Upper lobe of left lung (tissue), 5 donors: ENCODE measurements around a stretch of chr15.

DNA sequence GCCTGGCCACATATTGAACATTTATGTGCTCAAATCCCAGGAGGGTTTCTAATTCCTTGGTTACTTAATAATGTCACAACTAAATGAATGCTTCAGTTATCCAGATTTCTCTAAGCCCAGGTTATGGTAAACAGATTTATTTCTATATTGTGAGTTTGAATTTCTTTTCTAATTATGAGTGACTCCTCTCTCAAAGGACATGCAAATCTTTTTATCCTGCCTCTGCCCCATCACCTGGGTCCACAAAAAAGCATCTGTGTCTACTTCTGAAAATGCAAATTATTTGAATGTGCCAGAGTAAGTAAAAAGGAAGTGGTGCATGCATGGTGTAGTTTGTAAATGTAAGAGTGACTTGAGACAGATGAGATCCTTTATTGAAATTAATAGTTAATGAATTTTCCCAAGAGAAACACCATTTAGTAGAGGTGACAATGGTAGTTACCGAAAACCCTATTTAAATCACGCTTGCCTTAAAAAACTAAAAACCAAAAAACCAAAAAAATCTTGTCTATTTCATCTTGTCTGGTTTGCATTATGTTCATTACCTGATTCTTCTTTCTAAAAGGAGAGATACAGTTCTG, 26.9 kb downstream of the MCTP2 start:
- PRO-cap, 2 experiments = no peak in any of the 2 experiments
- RAMPAGE, long total RNA, 4 experiments = no peak in any of the 4 experiments

GRCh38 chr15:94459675-94460495, 228.5 kb downstream of the MCTP2 start:
- PRO-cap, 2 experiments = no peak in any of the 2 experiments
- RAMPAGE, long total RNA, 4 experiments = start-site peak on the plus strand in 2 of 4 experiments, at chr15:94460061-94460461 at its widest, 6 to 15 reads per replicate

- PRO-cap, 2 experiments = no peak in any of the 2 experiments
- RAMPAGE, long total RNA, 4 experiments = no peak in any of the 4 experiments
These were observed 559.6 kb downstream of the MCTP2 start for GRCh38 chr15:94790948-94791388.

GRCh38 chr15:95262902-95263360, 1031.6 kb downstream of the MCTP2 start:
- PRO-cap, 2 experiments = no peak in any of the 2 experiments
- RAMPAGE, long total RNA, 4 experiments = no peak in any of the 4 experiments

DNA sequence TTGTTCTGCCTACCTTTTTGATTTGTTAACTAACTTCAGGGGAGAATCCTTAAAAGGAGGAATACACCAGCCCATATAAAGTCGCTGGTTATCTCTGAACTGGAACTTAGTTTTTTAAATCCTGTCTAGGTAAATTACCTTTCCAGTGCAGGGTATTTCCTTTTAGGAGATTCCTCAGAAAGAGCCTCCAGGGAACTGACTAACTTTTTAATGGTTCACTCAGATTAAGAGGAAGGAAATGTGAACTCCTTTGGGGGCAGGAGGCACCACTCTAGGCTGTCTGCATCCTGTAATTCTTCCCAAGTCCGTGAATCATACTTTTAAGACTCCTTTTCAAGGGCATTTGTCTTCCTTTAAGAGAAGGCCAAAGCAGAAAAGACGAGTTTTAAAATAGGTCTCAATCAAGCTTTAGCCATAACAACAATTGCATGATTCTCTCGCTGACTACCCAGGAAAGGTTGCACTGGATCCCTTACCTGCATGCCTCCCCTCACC, 871.2 kb upstream of the NR2F2 start:
- PRO-cap, 2 experiments = no peak in any of the 2 experiments
- RAMPAGE, long total RNA, 4 experiments = no peak in any of the 4 experiments

- PRO-cap, 2 experiments = no peak in any of the 2 experiments
- RAMPAGE, long total RNA, 4 experiments = no peak in any of the 4 experiments
These were observed 868.2 kb upstream of the NR2F2 start for GRCh38 chr15:95462352-95462661.

DNA sequence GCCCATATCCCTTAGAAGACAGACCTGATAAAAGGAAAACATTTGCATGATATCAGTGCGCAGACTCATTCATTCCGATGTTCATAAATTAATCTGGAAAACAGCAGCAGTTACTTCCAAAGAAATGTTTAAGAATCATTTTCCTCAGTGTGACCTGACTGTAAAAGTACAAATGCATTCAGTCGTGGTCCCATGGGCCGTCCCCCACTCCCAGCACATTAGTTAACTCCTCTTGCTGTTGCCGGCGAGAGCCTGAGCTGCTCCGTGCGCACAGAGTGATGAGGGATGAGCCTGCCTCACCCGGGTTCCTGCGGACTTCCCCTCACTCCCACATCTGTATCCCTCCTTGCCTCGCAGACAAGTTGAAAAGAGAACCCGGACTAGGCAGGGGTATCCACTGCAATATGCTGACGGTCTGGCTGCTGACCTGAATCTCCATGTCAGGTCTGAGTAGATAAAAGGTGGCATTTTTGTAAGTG, 861.7 kb upstream of the NR2F2 start:
- PRO-cap, 2 experiments = no peak in any of the 2 experiments
- RAMPAGE, long total RNA, 4 experiments = no peak in any of the 4 experiments

DNA sequence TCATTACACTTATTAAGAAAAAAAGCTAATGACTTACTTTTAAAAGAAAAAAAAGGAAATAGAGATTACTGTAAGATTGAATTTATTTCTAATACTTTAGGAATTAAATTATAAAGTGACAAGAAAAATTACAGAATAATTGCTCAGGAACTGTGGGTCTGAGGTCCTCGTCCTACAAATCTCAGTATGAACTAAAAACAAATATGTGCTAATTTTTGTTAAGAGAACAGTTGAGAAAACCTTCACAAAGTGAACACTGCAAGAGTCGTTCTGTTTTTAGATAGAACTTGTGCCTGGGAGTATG, 860.1 kb upstream of the NR2F2 start:
- PRO-cap, 2 experiments = no peak in any of the 2 experiments
- RAMPAGE, long total RNA, 4 experiments = no peak in any of the 4 experiments

DNA sequence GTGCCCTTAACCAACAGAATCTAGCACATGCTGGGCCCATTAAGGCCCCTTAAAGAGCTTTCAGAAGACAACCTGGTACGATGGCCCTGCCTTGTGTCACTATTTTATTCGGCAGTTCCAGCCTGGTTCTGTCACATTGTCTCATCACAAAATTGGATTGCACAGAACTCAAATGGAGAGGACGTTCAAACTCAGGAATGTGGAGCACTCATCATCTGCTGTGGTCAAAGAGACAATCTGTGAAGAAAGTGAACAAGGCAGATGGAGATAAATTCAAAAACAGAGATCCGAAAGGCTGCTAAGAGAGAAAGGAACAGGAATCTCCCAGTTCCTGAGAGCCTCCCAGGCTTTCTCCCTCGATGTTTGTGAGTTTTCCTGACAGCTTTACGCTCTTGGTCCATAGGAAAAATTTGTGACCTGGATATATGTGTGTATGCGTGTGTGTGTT, 852.9 kb upstream of the NR2F2 start:
- PRO-cap, 2 experiments = no peak in any of the 2 experiments
- RAMPAGE, long total RNA, 4 experiments = no peak in any of the 4 experiments

DNA sequence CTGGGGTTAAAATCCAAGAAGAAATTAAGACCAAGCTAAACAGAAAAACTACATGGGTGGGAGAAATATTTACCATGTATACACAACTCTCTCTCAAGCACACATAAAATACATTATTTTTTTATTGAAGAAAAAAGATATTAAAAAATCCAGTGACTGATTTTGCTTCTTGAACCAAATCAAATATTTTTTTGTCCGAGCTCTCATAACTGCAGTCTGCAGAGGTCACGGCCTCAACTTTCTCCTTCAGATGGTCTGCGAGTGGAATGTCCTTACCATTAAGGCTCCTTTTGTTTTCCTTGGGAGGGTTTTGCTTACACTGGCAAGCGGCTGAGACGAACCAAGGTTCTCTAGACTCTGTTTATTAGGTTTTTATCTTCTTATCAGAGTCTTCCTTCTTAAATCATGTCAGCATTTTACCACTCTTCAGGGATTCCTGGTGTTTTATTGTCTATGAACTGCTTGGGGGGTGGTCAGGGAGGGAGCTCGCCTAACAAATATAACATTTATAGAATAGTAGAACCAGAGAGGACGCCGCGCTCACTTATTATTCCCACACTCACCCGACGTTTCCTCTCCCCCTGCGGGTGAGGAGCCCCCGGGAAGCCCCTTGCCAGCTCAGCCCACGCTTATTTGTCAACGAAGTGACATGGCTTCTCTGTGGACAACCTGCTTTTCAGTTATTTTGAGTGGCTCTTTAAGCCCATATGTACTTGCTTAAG, 773.6 kb upstream of the NR2F2 start:
- PRO-cap, 2 experiments = no peak in any of the 2 experiments
- RAMPAGE, long total RNA, 4 experiments = no peak in any of the 4 experiments

- PRO-cap, 2 experiments = no peak in any of the 2 experiments
- RAMPAGE, long total RNA, 4 experiments = no peak in any of the 4 experiments
These were observed 662.2 kb upstream of the NR2F2 start for GRCh38 chr15:95668241-95668790.

GRCh38 chr15:95875013-95875542, 455.4 kb upstream of the NR2F2 start:
- PRO-cap, 2 experiments = no peak in any of the 2 experiments
- RAMPAGE, long total RNA, 4 experiments = no peak in any of the 4 experiments

- PRO-cap, 2 experiments = no peak in any of the 2 experiments
- RAMPAGE, long total RNA, 4 experiments = no peak in any of the 4 experiments
These were observed 340.1 kb upstream of the NR2F2 start for GRCh38 chr15:95990290-95990936.

DNA sequence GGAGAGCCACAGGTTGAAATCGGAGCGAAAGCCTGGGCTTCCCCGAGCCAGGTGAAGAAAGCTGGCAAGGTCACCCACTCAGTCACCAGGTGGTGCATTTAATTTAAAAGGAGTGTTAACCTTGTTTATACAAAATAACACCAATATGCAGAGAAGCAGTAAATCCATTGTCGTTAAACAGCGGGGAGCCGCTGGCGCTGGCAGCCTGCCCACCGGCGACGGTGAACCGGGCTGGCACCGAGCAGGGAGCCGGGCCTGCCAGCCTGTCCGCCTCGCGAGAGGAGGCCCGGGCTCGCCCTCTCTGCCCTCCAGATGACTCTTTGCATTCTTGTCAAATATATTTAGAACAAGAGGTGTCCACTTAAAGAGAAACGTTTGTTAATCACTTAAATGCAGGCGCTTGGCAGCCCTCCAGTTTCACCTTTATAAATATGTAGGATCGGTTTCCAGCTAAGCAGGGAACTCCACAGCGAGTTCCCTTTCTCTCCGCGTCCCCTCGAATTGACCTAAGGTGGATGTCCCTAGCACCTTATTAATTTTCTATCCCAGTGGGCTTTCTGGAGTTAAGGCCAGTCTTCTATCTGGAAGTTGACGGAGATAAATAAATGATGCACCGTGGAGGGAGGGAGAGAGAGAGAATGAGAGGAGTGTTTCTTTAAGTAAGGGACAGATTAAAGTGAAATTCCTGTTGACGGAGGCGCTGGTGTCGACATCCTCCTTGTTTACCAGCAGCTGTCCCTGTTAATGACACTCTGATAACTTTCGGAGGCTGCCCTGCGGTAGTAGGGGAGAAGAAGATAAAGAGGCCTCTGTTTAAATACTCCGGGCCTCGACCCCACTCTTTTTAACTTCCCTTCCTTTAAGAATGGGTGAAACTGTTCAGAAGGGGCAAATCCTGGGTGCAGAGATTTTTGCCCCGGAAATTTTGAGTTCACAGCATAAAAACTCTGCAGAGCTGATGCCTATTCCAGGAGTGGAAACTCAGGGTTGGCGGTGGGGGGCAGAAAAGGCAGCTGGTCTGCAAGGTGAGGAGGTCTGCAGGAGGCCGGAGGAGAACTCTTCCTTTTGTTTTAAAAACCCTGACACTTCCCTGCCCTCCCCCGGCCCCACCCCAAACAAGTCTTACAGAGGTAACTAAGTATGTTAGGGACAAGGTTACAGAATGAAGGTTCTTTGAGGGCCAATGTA, 276.9 kb upstream of the NR2F2 start:
- PRO-cap, 2 experiments = no peak in any of the 2 experiments
- RAMPAGE, long total RNA, 4 experiments = no peak in any of the 4 experiments

- PRO-cap, 2 experiments = no peak in any of the 2 experiments
- RAMPAGE, long total RNA, 4 experiments = no peak in any of the 4 experiments
These were observed 13.3 kb upstream of the NR2F2 start for GRCh38 chr15:96317111-96317598.

DNA sequence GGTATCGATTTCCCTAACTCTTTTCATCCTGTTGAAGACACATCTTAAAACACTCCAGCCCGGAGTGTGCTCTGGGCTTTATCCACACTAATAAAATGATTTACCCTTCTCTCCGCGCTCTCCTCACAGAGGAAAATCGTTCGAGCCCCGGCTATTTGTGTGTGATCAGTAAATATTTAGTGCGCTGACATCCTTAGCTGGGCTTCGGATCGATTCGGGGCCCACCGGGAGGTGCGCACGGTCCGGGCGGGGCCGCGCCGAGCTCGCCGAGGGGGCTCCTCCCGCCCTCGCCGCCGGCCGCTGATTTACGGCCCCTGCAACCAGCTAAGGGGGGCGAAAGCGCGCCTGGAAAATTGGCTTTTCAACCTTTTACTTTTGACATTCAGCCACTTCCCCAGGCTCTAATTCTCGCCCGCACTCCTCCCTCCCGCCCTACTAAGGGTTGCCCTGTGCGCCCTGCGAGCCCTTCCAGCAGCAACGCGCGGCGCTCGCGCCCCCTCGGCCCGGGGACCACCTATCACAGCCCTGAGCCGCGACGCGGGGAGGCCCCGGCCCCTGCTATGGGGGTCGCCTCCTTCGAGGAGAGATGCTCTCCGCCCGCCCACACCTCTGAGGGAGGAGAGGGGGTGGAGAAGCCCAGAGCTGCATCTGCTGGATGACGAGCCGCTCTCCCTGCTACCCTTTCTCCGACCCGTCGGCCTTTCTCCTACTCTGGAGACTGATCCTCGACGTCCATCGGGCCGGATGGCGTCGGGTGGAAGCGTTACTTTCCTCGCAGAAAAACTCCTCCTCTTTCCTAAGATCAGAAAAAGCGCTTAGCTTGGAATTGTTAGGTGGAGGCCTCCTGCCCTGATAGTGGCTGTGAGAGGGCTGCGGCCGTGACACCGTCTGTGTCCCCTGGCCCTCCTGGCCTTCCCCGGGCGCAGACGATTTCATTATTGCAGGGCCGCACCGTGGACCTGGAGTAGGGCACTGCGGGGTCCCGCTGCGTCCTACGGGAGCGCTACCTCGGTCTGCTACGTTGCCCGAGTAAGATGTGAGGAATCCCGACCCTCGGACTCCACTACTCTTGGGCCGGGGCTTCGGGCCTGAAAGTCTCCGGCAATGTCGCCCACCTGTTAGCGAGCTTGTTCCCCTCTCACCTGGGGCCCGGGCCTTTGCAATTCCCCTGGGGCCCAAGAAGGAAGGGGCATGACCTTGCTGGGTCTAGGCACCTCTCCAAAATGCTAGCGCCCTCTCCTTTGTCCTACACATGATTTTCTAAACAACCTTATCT, 7.6 kb upstream of the NR2F2 start:
- PRO-cap, 2 experiments = peak in 1 of 2 experiments; most common minus-strand start position 302 of the sequence (in 1)
- RAMPAGE, long total RNA, 4 experiments = no peak in any of the 4 experiments

- PRO-cap, 2 experiments = no peak in any of the 2 experiments
- RAMPAGE, long total RNA, 4 experiments = no peak in any of the 4 experiments
These were observed 5.5 kb downstream of the NR2F2 start for GRCh38 chr15:96335847-96336630.

GRCh38 chr15:96338235-96338723, 7.8 kb downstream of the NR2F2 start:
- PRO-cap, 2 experiments = no peak in any of the 2 experiments
- RAMPAGE, long total RNA, 4 experiments = no peak in any of the 4 experiments

DNA sequence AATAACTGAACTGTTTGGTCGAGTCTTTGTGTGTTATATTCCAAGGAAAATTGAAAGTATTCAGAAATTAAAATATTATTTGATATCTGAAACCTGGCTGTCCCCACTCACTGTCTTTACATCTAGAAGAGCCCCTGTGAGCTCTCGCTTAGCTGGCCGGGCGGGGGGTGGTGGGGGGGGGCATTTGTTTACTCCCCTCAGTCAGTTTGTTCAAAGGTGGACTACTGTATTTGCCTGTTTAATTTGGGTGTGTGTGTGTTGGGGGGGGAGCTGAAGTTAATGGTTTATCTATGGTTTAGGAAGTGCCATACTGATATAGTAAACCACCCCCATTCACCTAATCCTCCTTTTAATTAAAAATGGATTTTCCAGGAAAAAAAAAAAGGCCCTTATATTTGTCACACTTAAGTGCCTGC, 8.2 kb downstream of the NR2F2 start:
- PRO-cap, 2 experiments = peak in 1 of 2 experiments; most common minus-strand start position 124 of the sequence (in 1)
- RAMPAGE, long total RNA, 4 experiments = no peak in any of the 4 experiments

DNA sequence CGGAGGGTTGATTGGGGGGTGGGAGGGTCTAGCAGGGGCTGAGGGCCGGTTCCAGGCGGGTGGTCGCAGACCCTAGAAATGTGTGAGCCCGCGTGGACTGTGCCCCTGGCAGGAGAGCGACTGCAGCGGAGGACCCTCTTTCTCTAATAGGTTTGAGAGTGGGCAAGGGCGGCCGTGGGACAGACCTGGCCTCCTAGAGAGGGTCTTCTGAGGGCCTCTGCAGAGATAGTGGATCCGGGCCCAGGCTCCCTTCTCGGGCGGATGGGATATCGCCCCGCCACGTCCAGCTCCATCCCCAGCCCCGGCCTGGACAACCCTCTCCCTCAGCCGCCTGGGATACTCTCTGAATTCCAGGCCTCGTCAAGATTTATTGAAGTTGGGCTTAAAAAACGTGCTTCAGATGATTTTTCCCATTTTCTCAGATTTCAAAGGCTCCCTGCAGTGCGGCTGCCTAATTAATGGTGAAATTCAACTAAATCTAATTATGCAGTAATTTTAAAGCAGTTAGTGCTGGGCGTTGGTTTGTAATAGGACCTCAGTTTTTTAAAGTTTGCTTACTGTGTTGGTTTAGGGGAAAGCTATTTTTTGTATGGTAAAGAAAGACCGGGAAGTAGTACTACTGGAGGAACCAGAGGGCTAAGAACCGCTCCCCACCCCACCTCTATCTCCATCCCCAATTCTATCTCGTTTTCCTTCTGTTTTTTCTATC, 11.5 kb downstream of the NR2F2 start:
- PRO-cap, 2 experiments = no peak in any of the 2 experiments
- RAMPAGE, long total RNA, 4 experiments = no peak in any of the 4 experiments